HT1080 (cell line): ENCODE measurements around a stretch of chr17.

RAMPAGE:
- cytosol, long total RNA = no peak
- long total RNA = no peak
- nucleus, long total RNA = no peak
Observed at GRCh38 chr17:19452588-19452771, 41.4 kb downstream of the RNF112 start.

DNA sequence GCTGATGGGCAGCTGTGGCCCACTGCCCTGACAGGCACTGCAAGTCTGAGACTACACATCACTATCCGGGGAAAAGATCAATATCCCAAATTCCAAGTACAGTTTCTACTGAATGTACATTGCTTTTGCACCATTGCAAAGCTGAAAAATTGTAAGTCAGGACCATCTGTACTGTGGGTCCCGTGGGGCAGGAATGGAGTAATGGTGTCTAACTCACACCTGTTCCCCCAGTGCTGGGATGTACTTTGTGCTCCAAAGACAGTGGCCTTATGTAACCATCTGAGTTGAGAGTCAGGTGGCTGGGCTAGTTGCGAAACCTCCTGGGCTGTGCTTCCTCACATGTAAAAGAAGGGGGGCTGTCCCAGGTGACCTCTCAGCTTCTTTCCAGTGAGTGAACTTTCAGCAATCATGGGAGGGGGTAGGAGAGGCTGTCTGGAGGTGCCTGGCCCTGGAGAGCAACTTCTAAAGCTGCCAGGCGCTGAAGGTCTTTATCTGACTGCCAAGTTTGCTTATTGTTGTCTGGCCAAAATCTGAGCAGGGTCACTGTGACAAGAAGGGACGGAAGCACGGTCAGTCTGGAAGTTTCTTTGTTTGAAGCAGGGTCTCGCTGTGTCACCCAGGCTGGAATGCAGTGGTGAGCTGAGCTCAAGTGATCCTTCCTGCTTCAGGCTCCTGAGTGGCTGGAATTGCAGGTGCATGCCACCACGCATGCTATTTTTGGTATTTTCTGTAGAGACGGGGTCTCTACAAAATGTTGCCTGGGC, 4.9 kb downstream of the SLC47A1 start:
RAMPAGE:
- cytosol, long total RNA = no peak
- long total RNA = no peak
- nucleus, long total RNA = no peak

RAMPAGE:
- cytosol, long total RNA = no peak
- long total RNA = no peak
- nucleus, long total RNA = no peak
Observed at GRCh38 chr17:19768028-19768358, 19.9 kb upstream of the ALDH3A1 start.

RAMPAGE:
- cytosol, long total RNA = no peak
- long total RNA = no peak
- nucleus, long total RNA = no peak
Observed at GRCh38 chr17:19866907-19867247, 859 bp downstream of the ULK2 start.

DNA sequence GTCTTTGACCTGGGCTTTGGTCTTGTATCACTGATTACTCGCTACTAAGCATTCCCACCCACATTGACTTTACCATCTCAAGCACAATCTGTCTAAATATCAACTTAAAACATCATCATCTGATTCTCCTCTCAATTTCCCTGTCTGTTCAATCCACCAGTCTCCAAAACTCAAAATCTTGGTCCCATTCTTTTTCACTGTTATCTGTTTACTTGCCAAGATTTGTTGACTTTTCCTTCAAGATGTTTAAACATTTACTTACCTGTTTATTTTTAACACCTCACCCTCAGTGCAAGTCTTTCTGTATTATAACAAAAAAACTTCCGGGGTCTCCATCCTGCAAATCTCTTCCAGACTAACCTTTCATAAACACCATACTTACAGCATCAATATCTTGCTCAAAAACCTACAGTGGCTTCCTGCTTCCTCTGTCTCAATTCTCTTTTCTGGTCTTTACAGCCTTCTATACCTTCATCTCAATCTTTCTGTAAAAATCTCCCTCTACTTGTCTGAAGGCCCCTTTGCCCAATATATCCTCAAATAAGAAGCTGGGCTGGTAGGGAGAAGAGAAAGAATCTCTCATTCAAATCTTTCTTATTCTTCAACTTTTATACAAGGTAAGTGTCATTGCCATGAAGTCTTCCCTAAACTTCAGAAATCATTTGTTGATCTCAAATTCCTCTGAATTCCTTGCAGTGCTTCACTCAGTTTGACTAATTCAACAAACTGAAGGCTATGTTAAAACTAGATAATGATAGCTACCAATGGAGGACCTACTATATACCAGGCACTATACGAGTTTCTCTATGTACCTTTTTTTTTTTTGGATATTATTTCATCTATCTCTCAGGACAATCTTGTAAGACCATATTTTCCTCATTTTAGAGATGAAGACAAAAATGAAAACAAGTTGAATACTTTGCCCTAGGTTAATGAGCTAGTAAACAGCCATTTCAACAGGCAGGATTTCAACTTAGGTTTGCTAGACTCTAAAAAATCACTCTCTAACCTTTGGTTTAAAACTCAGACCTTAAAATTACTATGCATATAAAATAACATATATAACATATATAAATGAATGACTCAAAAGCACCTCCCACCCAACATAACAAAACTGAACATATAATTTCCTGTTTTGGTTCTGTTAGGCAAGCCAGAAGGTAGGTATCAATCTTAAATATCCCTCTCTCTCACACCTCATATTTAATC, 12.2 kb downstream of the AKAP10 start:
RAMPAGE:
- cytosol, long total RNA = no peak
- long total RNA = no peak
- nucleus, long total RNA = no peak

RAMPAGE:
- cytosol, long total RNA = no peak
- long total RNA = no peak
- nucleus, long total RNA = no peak
Observed at GRCh38 chr17:20263460-20264004, 203.8 kb downstream of the LGALS9B start.

RAMPAGE:
- cytosol, long total RNA = no peak
- long total RNA = no peak
- nucleus, long total RNA = no peak
Observed at GRCh38 chr17:20531979-20532519, 47.5 kb upstream of the CDRT15L2 start.

RAMPAGE:
- cytosol, long total RNA = no peak
- long total RNA = no peak
- nucleus, long total RNA = no peak
Observed at GRCh38 chr17:20588968-20589616, 9.6 kb downstream of the CDRT15L2 start.

GRCh38 chr17:20840339-20840929, 202.4 kb downstream of the USP22 start:
RAMPAGE:
- cytosol, long total RNA = no peak
- long total RNA = no peak
- nucleus, long total RNA = no peak

DNA sequence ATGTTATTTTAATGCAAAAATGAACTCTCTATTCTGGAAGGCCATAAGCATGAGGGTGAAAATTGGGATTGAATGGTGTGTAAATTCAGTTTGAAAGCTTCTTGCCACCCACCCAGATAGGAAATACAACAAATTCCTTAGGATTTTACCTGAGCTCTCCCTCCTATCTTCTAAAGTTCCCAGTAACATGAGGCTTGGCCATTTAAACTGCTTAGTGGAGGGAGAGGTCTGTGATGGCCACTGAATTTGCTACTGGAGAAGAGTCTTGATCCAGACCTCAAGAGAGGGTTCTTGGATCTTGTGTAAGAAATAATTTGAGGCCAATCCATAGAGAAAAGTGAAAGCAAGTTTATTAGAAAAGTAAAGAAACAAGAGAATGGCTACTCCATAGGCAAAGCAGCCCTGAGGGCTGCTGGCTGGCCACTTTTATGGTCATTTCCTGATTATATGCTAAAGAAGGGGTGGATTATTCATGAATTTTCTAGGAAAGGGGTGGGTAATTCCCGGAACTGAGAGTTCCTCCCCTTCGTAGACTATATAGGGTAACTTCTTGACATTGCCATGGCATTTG, 4.2 kb downstream of the DHRS7B start:
RAMPAGE:
- cytosol, long total RNA = no peak
- long total RNA = no peak
- nucleus, long total RNA = no peak

DNA sequence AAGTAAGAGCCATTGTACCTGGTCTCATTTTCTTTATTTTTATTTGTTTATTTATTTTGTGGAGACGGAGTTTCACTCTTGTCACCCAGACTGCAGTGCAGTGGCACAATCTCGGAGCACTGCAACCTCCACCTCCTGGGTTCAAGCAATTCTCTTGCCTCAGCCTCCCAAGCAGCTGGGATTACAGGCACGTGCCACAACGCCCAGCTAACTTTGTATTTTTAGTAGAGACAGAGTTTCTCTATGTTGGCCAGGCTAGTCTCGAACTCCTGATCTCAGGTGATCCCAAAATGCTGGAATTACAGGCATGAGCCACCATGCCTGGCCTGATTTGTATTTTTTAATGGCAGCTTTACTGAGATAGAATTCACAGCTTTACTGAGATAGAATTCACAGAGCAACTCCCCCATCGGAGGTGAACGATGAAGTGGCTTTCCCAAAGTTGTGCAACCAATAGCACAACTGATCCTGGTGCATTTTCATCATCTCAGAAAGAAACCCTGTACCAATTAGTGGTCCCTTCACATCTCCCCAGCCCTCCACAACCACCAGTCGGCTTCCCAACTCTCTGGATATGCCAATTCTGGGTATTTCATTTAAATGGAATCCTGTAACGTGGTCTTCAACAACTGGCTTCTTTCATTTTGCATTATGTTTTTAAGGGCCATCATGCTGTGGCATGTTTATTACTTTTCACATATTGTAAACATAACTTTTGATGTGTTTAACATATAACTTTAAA, 7.3 kb downstream of the TMEM11 start:
RAMPAGE:
- cytosol, long total RNA = no peak
- long total RNA = no peak
- nucleus, long total RNA = no peak

GRCh38 chr17:21242958-21243437, 10.2 kb downstream of the NATD1 start:
RAMPAGE:
- cytosol, long total RNA = no peak
- long total RNA = no peak
- nucleus, long total RNA = no peak

GRCh38 chr17:21287747-21288883, 3.6 kb downstream of the MAP2K3 start:
RAMPAGE:
- cytosol, long total RNA = no peak
- long total RNA = no peak
- nucleus, long total RNA = no peak

GRCh38 chr17:21289395-21290775, 5.4 kb downstream of the MAP2K3 start:
RAMPAGE:
- cytosol, long total RNA = no peak
- long total RNA = no peak
- nucleus, long total RNA = no peak

DNA sequence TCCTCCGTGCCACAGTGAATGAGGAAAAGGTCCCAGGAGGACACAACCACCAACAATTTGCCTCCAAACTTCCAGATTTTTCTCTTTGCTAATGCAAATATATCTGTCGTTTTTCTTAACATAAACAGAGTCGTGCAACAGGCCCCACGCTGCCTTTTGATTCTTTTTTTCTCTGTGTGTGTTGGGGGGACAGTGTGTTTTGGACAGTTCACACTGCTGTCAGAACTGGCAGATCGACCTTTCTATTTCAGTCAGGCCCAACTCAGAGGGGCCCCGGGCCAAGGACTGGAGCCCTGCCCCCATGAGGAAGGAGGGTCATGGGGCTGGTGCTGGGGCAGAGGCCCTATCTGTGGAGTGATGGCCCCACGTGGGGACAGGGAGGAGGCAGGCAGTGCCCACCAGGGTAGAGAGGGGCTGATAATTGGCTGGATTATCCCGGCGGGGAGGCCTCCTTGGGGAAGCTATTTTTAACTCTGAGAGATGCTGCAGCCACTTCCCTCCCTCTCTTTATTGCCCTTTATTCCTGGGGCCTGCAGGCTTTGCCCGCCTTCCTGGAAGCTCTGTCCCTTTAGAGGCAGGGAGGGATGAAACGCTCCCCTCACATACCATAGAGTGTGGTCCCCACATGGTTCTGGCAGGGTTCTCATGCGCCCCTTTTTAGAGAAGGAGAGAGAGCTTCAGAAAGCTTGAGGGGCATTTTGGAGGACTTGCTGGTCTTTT, 5.7 kb upstream of the KCNJ12 start:
RAMPAGE:
- cytosol, long total RNA = no peak
- long total RNA = no peak
- nucleus, long total RNA = no peak

GRCh38 chr17:22090279-22090930, 398.1 kb downstream of the KCNJ18 start:
RAMPAGE:
- cytosol, long total RNA = start-site peak on the minus strand at chr17:22090480-22090489, 11 and 44 reads in 2 replicates
- long total RNA = start-site peak on the plus strand at chr17:22090742-22090750, 32 reads
- nucleus, long total RNA = start-site peak on the minus strand at chr17:22090480-22090489, 48 and 11 reads in 2 replicates

RAMPAGE:
- cytosol, long total RNA = no peak
- long total RNA = no peak
- nucleus, long total RNA = no peak
Observed at GRCh38 chr17:22519555-22520067, 827.3 kb downstream of the KCNJ18 start.

DNA sequence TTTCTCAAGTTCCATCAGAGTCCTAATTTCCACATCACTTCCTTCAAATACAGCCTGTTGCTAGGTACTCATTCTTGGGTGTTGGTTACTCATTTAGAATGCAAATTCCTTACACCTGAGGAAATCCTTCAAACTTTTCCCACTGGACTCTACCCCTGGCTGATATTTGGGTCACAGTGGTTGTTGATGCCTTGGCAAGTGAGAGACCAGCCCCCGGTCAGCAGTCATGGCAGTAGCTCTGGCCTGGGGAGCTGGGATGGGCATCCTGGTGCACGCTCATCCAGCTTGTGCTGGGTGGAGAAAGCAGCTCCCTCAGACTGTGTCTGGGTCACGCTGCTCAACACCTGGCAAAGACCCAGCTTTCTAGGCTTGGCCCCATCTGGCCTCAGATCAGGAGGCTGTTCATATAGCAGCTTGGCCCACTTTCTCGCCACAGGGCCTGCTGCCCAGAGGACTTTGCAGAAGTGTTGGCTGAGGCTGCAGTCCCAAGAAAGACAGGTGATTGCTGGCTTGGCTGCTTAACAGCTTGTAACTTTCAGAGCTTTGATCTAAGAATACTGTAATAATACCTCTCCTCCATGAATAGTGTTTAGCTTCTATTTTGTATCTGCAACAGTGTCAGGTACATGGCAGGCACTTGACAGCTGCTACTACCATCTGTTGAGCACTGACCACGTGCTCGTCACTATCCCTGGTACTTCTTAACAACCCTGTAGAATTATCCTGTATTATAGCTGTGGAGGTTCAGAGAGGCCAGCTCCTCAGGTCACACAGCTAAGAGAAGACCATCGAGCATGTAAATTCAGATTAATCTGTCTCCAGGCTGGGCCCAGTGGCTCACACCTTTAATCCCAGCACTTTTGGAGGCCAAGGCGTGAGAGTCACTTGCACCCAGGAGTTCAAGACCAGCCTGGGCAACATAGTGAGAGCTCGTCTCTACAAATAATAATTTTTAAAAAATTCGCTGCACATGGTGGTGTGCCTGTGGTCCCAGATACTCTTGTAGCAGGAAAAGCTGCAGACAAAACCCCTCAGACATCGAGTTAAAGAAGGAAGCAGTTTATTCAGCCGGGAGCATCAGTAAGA, 26.1 kb downstream of the WSB1 start:
RAMPAGE:
- cytosol, long total RNA = no peak
- long total RNA = no peak
- nucleus, long total RNA = no peak

DNA sequence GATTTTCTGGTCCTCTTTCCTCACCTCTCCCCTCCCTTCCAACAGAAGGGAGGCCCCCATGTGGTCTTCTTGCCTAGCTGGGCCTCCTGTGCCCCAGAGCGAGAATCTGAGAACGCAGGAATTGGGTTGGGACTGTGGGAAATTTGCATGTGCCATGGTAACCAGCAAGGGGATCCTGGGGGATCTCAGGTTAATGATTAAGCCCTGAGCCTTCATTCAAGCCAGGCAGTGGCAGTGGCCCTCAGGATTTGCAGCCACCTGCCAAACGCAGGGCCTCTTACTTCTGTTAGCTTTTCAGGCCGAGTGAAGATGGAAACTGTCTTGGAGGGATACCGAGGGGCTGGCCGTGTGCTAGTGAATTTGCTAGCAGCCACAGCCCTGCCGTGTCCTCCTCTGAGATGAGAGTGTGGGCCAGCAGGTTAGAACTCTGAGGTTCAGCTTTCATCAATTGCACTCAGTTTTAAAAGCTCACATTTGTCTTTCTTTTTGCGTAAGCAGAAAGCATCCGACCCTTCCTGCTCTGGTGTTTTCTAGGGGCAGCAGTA, 40.3 kb downstream of the KSR1 start:
RAMPAGE:
- cytosol, long total RNA = no peak
- long total RNA = no peak
- nucleus, long total RNA = no peak

GRCh38 chr17:27529002-27529765, 72.9 kb downstream of the KSR1 start:
RAMPAGE:
- cytosol, long total RNA = no peak
- long total RNA = no peak
- nucleus, long total RNA = no peak